Temporal lobe (tissue), 2 donors: ENCODE measurements around a stretch of chr9.

DNA sequence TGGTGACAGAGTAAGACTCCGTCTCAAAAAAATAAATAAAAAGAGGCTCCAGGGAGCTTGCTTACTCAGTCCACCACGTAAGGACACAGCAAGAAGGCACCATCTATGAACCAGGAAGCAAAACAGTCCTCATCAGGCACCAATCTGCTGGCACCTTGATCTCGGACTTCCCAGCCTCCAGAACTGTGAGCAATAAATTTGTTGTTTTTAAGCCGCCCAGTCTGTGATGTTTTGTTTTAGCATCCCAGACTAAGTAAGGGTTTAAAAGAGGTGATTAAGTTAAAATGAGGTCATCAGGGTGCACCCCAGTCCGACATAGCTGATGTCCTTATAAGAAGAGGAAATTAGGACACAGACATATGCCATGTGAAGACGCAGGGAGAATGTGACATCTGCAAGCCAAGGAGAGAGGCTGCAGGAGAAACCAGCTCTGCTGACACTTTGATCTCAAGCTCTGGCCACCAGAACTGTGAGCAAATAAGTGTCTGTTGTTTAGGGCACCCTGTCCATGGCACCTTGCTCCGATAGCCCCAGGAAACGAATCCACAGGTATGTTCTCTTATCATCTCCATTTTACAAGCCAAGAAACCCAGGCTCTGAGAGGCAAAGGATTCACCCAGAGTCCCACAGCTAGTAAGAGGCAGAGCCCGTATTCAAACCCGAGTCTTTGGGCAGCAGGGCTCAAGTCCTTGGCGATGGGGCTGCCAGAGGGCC, 45.7 kb downstream of the C9orf50 start:
- RAMPAGE, long total RNA = no peak

GRCh38 chr9:129610265-129611044, 10.4 kb downstream of the C9orf50 start:
- RAMPAGE, long total RNA = no peak

DNA sequence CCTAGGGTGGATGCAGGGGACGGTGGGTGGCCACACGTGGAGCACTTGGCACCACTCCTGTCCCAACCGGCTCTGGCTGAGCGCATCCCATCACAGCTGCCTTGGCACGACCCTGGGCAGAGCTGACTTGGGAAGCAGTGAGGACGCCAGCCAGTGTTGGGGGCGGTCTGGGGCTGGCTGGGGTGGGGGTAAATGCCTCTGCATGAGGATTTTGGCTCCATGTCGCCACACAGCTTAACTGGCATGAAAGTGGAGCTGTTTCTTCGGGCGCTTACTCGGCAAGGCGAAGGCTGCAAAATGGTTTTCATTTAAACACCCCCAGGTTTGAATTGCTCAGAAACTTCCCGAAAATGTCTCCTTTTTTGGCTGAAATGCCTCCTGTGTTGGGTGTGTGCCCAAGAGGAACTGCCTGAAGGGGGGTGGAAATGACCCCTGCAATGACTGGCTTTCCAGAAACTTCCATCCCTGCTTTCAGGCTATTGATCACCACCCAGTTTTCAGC, 38.3 kb downstream of the PTGES start:
- RAMPAGE, long total RNA = no peak

GRCh38 chr9:129742890-129743469, 9.9 kb downstream of the PTGES start:
- RAMPAGE, long total RNA = no peak

GRCh38 chr9:129809411-129810262, 6.7 kb downstream of the TOR1B start:
- RAMPAGE, long total RNA = no peak

- RAMPAGE, long total RNA = no peak
Observed at GRCh38 chr9:129812034-129812775, 9.2 kb downstream of the TOR1B start.

- RAMPAGE, long total RNA = no peak
Observed at GRCh38 chr9:129914136-129914558, 78.9 kb downstream of the USP20 start.

- RAMPAGE, long total RNA = no peak
Observed at GRCh38 chr9:130027995-130028372, 15.0 kb downstream of the FNBP1 start.

GRCh38 chr9:130318034-130318576, 52.5 kb downstream of the HMCN2 start:
- RAMPAGE, long total RNA = no peak

- RAMPAGE, long total RNA = no peak
Observed at GRCh38 chr9:130331453-130332098, 66.0 kb downstream of the HMCN2 start.

- RAMPAGE, long total RNA = no peak
Observed at GRCh38 chr9:130351862-130352460, 86.4 kb downstream of the HMCN2 start.

GRCh38 chr9:130444091-130444464, 683 bp upstream of the ASS1 start:
- RAMPAGE, long total RNA = no peak

DNA sequence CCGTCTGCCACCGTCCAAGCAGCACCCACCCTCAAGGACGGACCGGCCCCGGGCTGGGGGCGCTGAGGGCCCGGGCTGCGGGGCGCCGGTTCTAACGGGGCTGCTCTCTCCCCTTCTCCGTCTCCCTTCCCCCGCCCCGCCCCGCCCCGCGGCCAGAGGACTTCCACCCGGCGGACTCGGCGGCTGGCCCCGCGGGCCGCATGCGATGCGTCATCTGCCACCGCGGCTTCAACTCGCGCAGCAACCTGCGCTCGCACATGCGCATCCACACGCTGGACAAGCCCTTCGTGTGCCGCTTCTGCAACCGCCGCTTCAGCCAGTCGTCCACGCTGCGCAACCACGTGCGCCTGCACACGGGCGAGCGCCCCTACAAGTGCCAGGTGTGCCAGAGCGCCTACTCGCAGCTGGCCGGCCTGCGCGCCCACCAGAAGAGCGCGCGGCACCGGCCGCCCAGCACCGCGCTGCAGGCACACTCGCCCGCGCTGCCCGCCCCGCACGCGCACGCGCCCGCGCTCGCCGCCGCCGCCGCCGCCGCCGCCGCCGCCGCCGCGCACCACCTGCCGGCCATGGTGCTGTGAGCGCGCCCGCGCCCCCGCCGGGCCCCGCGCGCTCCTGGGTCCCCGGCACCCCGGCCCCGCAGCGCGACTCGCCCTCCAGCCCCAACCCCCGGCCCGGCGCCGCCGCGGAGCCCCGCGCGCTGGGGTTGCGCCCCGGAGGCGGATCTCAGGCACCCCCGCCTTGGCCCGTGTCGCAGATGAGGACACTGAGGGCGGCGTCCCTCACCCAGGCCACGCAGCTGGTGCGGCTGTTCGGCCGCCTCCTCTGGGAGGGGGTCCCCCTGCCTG, 12.3 kb upstream of the EXOSC2 start:
- RAMPAGE, long total RNA = no peak

- RAMPAGE, long total RNA = no peak
Observed at GRCh38 chr9:130692208-130692842, 1.3 kb upstream of the EXOSC2 start.

- RAMPAGE, long total RNA = no peak
Observed at GRCh38 chr9:130713194-130714060, 19.8 kb downstream of the EXOSC2 start.

DNA sequence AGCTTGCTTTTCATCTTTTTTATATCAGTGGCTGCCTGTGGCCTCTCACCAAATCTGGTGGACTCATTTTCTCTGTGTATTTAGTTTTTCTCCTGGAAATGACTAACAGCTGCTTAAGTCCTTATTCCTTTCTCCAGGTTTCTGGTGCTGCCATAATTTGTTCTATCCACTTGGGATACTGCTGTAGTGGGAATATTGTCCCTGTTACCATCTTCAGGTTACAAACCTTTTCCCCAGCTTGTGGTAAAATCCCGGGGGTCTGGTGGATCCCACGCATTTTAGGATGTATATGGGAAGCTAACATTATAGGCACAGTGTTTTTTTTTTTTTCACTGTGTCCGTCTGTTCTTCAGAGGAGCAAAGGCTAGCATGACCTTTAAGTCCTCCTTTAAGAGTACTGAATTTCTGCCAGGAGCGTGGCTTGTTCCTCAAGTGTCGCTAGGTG, 38.9 kb downstream of the EXOSC2 start:
- RAMPAGE, long total RNA = no peak

DNA sequence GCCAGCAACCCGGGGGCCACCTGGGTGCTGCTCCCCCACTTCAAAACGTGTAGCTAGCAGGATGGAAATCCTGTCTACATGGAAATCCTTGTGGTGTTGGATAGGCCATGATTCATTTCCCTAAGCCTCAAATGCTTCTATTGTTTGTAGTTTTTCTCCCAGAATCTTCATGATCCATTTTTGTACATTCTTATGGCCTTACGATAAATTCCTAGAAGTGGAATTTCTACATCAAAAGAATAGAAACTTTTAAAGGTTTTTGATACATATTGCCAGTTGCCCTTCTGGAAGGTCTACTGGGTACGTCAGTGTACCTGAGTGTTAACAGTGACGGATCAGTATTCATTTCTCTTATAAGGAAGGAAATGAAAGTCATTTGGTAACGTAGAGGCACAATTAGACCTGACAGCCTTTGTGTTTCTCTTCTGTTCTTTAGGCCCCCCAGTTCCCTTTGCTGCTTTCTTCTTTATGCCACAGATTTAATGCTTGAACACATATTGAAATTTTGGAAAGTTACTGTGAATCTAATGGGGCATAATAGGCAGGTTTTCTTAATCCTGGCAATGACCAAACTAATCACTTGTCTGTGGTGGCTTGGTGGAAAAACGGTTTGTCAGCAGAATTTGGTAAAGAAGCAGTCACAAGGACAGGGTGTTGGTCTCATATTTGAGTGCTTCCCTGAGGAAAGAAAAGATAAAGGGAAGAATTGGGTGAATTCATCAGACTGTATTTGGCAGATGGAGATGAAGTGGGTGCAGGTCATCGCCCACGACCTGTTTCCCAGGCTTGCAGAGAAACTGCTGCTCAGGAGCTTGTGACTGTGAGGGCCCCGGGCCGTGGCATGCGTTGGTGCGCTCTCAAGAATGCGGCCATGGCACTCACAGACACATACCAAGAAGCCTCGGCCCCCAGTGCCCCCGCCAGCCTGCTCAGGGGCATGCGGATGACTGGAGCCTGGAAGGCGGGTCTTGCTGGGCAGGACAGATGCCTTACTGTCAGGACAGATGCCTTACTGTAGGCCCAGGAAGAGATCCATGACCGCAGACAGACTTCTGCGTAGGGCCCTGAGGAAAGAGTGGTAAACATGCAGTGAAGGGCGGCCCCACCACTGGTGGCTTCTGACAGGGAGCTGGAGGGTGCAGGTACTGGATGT, 69.4 kb upstream of the ABL1 start:
- RAMPAGE, long total RNA = no peak

GRCh38 chr9:130766864-130767462, 68.1 kb upstream of the ABL1 start:
- RAMPAGE, long total RNA = no peak

- RAMPAGE, long total RNA = no peak
Observed at GRCh38 chr9:130780332-130781550, 54.3 kb upstream of the ABL1 start.

GRCh38 chr9:130798872-130799554, 36.0 kb upstream of the ABL1 start:
- RAMPAGE, long total RNA = no peak